ENCODE data around the gene KCNJ15.

DNA sequence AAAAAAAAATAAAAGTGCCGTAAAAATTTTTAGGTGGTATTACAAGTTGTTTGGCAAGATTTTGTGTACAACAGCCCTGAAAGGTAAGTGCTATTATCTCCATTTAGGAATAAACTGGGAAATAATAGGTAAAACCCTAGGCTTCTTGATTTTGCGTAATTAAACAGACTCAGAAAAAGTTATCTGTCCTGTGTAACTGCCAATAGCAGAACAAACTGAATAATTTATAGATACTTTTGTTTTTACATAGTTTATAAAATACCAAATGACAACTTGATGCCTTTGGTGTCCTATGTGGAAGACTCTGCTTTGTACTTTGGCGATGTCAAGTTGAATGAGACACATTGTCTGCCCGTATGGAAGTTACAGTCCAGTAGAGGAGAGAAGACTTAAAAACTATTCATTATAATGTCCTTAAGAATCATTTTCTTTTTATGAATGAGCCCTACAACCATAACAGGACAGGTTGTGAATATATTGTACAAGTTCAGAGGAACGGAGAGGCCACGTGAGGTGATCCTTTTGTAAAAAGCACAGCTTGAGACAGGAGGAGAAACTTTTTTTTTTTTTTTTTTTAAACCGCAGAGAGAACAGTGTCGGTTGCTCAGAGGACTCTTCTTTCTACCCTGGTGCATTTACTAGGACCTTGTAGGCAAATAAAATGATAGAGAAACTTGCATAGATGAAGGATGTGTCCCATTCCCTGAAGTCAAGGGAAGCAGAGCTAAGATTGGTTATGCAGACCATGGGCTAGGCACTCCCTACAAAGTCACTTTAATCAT lies 32.0 kb downstream of the DYRK1A start:
- PRO-cap, 5 experiments = no peak in any of the 5 experiments
- RAMPAGE, long total RNA, 2 experiments = no peak in any of the 2 experiments
- RRBS = no CpG with 5 or more reads among the region's 8 CpGs

DNA sequence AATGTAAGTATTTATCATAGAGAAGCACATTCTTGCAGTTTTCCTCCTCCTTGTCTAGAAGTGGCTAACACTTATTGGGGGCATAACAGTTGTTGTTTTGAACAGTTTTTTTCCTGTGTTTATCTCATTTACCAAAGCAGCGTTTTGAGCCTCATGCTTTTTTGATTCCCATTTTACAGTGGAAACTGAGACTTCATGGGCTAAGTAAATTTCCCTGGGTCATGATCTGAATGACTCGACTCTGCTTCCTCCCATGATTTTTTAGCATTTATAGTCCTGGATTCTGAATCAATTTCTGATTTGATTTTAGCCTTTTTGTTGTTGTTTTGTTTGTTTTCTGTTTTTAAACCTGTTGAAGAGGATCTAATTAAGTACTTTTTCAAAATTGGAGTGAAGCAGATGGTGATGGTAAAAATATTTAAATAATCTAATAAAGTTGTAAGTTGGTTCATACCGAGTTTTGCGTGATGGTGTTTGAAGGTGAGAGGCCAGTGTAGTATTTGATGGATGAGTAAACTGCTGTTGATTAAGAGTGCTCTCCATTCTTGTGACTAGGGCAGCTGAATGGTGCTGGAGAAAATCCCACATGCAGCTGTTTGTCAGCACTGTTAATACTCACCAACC lies 139.9 kb downstream of the DYRK1A start:
- PRO-cap, 5 experiments = no peak in any of the 5 experiments
- RAMPAGE, long total RNA, 2 experiments = no peak in any of the 2 experiments
- RRBS = no CpG with 5 or more reads among the region's 4 CpGs

GRCh38 chr21:37533030-37533797 lies 166.6 kb downstream of the DYRK1A start:
- PRO-cap, 5 experiments = no peak in any of the 5 experiments
- RAMPAGE, long total RNA, 2 experiments = no peak in any of the 2 experiments
- RRBS = no CpG with 5 or more reads among the region's 18 CpGs

DNA sequence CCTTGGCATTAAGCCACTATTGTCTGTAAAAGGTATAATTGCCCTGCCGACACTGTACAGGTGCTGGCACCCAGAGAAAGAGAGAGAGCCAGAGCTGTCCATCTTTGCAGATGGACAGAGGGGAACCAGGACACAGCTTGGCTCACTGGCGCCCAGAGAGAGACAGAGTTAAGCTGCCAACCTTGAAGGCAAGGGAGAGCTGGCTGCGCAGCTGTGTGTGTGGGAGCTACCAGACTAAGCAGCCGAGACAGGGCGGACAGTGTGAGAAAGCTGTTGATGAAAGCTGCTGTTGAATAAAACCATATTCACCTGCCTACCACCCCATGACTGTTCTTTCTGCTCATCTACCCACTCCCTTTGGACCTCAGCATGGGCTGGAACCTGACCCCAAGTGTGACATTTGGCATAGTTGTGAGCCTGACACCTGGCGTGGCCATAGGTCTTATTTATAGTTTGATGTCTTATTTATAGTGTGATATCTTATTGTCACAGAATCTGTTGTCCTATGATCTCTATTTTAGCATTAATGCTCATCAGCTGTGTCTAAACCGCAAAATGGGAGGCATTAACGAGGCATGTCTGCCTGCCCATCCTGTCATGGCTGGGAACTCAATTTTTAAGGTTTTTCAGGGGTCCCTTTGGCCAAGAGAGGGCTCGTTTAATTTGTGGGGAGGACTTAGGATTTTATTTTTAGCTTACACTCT lies 200.7 kb downstream of the DYRK1A start:
- PRO-cap, 5 experiments = no peak in any of the 5 experiments
- RAMPAGE, long total RNA, 2 experiments = no peak in any of the 2 experiments
- RRBS = no CpG with 5 or more reads among the region's 9 CpGs

GRCh38 chr21:37580475-37581062 lies 214.0 kb downstream of the DYRK1A start:
- PRO-cap, 5 experiments = no peak in any of the 5 experiments
- RAMPAGE, long total RNA, 2 experiments = no peak in any of the 2 experiments
- RRBS = no CpG with 5 or more reads among the region's 3 CpGs

GRCh38 chr21:37636344-37636862 lies 269.8 kb downstream of the DYRK1A start:
- PRO-cap, 5 experiments = no peak in any of the 5 experiments
- RAMPAGE, long total RNA, 2 experiments = no peak in any of the 2 experiments
- RRBS = no CpG with 5 or more reads among the region's 6 CpGs

- PRO-cap, 5 experiments = no peak in any of the 5 experiments
- RAMPAGE, long total RNA, 2 experiments = no peak in any of the 2 experiments
- RRBS = no CpG with 5 or more reads among the region's 11 CpGs
Observed at GRCh38 chr21:37658605-37659587, 257.4 kb downstream of the KCNJ6 start.

- PRO-cap, 5 experiments = no peak in any of the 5 experiments
- RAMPAGE, long total RNA, 2 experiments = no peak in any of the 2 experiments
- RRBS = 75% methylated on average over 2 of the region's 9 CpGs
Observed at GRCh38 chr21:37827890-37828424, 88.3 kb downstream of the KCNJ6 start.

DNA sequence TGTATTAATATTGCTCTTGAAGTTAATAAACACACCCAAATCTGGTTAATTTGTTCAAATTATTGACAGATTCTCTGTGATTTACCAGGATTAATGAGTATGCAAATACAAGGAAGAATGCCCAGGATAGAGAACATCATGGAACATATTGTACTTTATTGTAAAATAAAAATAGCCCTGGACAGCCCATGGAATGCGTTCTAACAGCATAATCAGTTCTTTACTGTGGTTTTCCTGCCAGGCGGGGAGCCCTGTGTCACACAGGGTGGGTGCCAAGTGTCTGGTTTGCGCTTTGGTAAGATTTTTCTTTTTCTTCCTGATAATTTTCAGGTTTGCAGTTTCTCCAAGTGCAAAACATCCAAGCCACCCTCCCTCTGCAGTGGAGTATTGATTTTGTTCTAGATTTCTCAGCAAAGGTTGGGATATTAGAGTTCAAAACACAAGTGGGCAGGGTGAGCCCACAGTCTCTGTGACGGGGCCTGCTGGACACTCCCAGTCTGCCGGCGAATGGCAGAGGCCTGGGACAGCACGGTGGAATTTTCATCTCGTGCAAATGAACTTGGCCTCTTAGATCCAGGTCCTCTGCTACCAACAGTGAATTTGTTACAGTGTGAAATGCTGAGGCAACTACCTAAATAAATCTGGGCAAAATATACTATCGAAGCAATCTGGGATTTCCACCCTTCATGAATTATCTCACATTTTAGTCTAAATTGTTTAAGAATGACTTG lies 15.7 kb upstream of the KCNJ15 start:
- PRO-cap, 5 experiments = no peak in any of the 5 experiments
- RAMPAGE, long total RNA, 2 experiments = no peak in any of the 2 experiments
- RRBS = no CpG with 5 or more reads among the region's 9 CpGs

DNA sequence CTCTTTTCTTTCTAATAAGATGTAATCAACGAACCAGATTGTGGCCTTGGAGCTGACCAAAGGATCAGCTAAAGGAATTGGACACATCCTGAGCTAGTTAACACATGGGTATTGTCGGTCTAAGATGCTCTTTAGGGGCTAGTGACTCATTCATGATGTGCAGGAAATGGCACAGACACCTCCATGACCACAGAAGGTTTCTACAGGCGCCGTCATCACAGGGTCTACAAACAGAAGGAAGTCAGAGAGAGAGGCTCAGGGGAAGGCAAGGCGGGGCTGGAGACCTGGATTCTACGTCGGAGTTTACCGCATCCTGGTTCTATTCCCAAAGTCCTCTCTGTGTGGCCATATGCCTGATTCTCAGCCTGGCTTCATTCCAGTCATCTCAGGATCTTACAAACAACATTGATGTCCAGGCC lies 11.9 kb upstream of the KCNJ15 start:
- PRO-cap, 5 experiments = peak in 1 of 5 experiments; most common plus-strand start position 258 of the sequence (in 1); most common minus-strand start position 99 of the sequence (in 1)
- RAMPAGE, long total RNA, 2 experiments = no peak in any of the 2 experiments
- RRBS = no CpG with 5 or more reads among the region's 8 CpGs

GRCh38 chr21:38256443-38257321 lies at the start of gene KCNJ15:
KCNJ15 (plus strand) TSS chr21:38256991.
- PRO-cap, 5 experiments = no peak in any of the 5 experiments
- RAMPAGE, long total RNA, 2 experiments = no peak in any of the 2 experiments
- RRBS = no CpG with 5 or more reads among the region's 7 CpGs

DNA sequence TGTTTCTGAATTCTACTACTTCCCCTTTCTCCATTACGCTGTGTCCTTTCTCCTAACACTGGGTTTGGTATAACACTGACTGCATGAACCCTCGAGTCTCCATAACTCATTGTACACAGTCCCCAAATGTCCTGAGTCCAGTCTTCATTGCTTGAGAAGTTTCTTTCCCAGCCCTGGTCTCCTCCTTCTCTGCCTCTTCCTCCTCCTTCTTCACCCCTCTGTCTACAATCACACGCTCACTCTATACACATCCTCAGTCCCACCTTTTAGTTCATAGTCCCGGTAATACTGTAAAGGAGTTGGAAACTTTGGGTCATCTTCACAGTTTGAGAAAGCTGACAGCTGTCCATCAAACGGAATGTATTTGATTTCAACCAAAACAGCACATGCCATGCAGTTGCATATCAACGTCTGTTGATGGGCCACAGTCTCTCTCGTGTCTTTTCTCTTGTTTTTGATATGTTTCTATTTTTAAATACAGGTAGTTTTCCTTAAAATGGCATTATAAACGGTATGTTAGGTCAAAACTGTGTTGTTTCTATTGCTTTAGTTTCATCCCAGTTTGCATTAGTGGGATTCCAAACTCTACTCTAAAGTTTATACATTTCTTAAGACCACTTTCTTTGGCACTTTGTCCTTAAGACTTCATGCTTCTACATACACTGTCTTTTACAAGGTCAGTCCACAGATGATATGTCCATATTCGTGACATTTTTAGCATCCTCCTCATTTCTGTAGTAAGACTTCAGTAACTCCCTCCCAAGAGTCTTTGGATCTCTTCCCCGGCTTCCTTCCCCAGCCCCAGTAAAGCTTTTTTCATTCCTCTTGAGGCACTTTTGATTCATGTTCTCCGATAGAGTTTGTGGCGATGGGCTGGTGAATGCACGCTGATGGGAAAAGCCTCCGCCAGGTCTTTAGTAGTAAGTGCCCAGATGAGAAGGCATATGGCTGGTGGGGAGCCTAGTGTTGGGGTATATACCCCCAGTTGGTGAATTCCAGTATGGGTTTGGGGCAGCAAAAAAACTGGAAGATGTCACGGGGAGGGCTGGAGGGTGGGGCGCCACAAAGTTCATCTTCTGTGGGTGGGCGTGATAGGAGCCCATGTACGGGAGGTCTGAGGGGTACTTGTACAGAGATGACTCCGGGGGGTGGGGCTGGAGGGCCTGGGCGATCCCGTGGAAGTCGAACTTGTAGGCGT lies 115.4 kb downstream of the ERG start:
- PRO-cap, 5 experiments = no peak in any of the 5 experiments
- RAMPAGE, long total RNA, 2 experiments = no peak in any of the 2 experiments
- RRBS = no CpG with 5 or more reads among the region's 23 CpGs

DNA sequence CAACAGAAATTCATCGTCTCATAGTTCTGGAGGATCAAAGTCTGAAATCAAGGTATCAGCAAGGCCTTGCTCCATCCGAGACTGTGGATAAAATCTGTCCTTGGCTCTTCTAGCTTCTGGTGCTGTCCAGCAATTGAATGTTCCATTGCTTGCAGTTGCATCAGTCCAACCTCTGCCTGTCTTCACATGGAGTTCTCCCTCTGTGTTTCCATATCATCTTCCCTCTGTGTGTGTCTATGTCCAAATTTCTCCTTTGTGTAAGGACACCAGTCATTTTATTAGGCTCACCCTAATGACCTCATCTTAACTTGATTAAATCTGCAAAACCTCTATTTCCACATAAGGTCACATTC lies 84.3 kb downstream of the ERG start:
- PRO-cap, 5 experiments = no peak in any of the 5 experiments
- RAMPAGE, long total RNA, 2 experiments = no peak in any of the 2 experiments
- RRBS = no CpG with 5 or more reads among the region's 2 CpGs

- PRO-cap, 5 experiments = peak in 3 of 5 experiments; most common minus-strand start chr21:38476446 (in 3)
- RAMPAGE, long total RNA, 2 experiments = no peak in any of the 2 experiments
- RRBS = no CpG with 5 or more reads among the region's 22 CpGs
Observed at GRCh38 chr21:38475994-38476842, 22.1 kb downstream of the ERG start.

GRCh38 chr21:38494549-38495184 lies 3.6 kb downstream of the ERG start:
- PRO-cap, 5 experiments = no peak in any of the 5 experiments
- RAMPAGE, long total RNA, 2 experiments = no peak in any of the 2 experiments
- RRBS = no CpG with 5 or more reads among the region's 7 CpGs

DNA sequence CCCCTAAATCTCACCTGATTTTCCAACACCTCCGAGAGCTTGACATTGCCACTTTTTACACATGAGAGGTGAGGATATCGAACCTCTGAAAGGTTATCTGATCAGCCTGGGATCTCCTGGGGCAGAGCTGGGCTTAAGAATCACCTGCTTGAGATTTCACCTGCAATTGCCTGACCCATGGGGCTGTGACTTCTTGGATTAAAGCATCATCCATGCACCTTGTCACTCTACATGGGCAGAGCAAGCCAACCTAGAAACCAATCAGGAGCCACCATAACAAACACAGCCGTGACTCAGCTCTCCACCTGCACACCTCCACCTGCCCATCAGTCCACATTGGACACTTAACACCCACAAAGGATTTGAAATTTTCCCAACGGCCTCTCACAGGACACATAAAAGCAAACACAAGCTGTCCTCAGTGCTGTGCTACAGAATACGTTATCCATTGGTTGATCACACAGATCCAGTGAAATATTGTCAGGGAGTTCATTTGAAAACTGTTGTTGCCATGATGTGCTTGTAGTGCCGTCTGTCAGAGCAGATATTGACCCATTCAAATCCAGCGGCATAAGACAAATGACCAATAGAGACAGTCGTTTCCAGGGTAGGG lies 35.0 kb upstream of the ETS2 start:
- PRO-cap, 5 experiments = no peak in any of the 5 experiments
- RAMPAGE, long total RNA, 2 experiments = no peak in any of the 2 experiments
- RRBS = no CpG with 5 or more reads among the region's 8 CpGs

- PRO-cap, 5 experiments = peak in 1 of 5 experiments; most common plus-strand start chr21:38795774 (in 1); most common minus-strand start chr21:38795653 (in 1)
- RAMPAGE, long total RNA, 2 experiments = no peak in any of the 2 experiments
- RRBS = no CpG with 5 or more reads among the region's 8 CpGs
Observed at GRCh38 chr21:38795537-38795909, 10.2 kb upstream of the ETS2 start.

DNA sequence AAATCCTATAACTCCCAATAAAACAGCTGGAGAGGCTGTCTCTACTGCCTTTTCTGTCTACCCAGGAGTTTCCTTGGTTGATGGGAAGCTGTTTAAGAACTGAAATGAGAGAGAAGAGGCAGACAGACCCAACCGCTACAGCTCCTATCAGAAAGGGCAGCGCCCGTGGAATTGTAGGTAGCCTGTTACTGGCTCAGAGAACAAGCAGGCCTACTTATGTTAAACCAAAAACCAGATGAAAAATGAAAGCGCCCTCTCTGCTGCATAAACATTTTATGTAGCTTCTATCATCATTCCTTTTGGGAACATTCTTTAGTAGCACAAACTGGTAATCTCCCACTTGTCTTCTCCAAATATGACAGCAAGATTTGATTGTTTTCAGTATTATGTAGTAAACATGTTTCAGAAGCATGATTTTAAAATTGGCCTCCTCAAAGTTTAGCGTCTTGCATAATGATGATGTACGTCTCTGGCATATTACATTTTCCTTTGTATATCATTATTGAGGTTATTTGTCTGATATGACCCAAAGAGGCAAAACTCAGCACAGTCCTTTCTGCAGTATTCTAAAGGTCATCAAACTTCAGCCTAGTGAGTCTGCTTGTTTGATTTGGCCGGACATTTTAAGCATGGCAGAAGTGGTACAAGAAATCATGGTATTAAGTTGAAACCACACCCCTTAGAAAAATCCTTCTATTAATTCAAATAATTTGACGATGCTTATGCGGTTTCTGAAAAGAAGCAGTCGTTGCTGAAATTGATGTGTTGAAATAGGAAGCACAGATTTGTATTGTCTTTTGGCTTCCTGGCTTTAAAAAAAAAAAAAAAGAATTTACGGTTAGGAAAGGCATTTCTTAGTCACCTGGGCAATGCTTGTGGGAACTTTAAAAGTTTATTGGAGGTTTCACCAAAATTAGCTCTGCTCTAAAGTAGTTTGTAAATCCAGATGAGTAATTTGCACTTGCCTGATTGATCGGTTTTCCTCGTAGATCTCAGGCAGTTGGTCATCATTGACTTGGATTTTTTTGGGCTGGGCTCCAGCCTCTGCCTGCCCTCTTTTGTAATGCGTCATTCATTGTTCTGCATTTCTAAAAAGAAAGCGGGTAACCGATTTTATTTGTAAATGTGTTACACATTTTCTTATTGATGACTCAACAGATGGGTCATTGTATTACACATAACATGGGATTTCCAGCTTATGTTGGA lies 5.0 kb downstream of the ETS2 start:
- PRO-cap, 5 experiments = peak in 3 of 5 experiments; most common plus-strand start position 831 of the sequence (in 1); most common minus-strand start position 568 of the sequence (in 2)
- RAMPAGE, long total RNA, 2 experiments = no peak in any of the 2 experiments
- RRBS = no CpG with 5 or more reads among the region's 16 CpGs

DNA sequence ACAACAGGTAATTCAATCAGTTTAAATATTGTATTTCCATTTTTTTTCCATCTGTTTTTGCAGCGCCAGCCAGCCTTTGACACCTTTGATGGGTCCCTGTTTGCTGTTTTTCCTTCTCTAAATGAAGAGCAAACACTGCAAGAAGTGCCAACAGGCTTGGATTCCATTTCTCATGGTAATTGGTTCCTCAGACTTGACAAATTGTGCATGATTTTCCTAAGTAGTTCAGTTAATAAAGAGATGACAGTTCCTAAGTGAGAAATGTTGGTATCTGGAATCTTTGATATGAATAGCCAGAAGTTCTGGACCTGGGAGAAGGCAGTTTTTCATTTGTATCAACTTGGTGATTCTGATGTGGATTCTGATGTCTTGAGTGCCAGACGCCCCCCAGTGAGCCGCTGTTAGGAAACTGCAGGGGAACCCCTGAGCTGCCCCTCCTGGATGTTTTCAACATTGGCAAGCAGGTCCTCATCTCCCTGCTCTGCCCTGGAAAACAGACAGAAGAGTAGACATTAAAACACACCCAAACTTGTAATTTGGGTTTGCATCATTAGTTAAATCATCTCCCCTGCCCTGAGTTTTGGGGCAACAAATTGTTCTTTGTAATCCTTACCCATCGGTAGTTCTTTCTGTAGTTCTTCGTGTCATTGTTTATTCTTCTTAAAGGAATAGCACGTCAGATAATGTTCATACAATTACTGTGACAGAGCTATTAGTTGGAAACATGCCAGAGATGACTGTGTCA lies 7.4 kb downstream of the ETS2 start:
- PRO-cap, 5 experiments = no peak in any of the 5 experiments
- RAMPAGE, long total RNA, 2 experiments = no peak in any of the 2 experiments
- RRBS = no CpG with 5 or more reads among the region's 6 CpGs

DNA sequence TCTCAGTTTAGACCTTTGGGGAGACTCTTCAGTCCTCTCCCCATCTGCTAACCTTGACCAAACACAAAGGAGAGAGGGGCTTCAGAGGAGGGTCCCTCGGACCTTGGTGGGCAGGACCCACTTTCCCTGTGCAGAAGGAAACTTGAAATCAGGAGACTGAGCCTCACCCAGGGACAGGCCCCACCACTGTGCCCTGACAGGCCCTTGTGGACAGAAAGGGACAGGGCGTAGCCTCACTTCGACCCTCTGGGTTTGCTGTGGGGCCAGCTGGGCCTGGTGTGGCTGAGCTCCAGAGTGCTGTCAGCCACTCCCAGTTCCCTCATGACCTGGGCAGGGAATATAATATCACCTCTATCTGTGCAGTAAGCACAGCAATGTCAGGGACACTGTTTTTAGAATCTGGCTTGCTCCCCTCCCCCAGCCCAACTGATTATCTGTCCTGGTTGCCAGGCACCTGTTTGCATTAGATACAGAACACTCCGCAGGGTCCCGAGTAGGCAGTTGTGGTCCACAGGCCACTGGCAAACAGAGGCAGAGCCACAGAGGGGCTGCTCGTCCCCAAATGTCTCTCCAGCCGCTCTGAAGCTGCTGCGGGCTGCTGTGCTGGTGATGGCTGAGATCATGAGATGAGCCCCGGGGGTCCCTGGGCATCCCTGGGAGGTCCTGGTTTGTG lies 51.4 kb downstream of the ETS2 start:
- PRO-cap, 5 experiments = no peak in any of the 5 experiments
- RAMPAGE, long total RNA, 2 experiments = no peak in any of the 2 experiments
- RRBS = no CpG with 5 or more reads among the region's 9 CpGs